Parietal lobe (tissue), 2 donors: ENCODE data around the genes UCK2 and POU2F1.

GRCh38 chr1:165393156-165393548 lies 36.6 kb upstream of the LMX1A start:
- RAMPAGE, long total RNA = no peak

DNA sequence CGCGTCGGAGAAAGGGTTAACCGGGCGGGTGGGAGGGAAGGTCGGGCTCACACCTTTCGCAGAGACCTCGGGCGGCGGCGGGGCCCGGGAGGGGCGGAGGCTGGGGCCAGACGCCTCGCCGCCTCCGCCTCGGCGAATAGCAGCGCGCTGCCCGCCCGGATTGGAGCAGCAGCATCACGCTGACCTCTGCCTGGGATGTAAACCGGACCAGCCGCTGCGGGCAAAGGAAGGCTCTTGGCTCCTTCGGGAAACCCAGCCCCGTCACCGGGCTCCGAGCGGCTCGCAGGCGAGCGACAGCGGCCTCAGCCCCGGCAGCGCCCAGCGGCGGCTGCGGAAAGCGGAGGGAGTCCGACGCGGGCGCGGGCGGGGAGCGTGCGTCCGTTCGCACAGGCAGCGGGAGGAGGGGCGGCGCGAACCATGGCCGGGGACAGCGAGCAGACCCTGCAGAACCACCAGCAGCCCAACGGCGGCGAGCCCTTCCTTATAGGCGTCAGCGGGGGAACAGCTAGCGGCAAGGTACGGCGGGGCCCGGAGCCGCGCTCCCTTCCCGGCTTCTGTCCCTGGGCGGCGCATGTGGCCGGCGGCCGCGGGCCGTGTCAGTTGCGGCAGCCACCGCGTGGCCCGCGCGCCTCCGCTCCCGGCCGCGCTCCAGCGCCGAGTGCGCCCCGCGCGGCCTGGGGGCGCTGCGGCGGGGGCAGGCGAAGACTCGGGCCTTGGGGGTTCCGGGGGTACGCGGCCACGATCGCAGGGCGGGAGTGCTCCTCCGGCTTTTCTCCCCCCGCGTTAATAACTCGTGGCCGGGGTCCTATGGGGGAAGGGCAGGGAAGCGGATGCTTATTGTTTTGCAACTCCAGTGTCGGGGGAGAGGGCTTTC lies at the start of gene UCK2:
UCK2 (plus strand) TSS at position 198 of the 874 bp plus-strand sequence.
- RAMPAGE, long total RNA = no peak

GRCh38 chr1:166849548-166850725 lies 10.7 kb downstream of the POGK start:
- RAMPAGE, long total RNA = no peak

DNA sequence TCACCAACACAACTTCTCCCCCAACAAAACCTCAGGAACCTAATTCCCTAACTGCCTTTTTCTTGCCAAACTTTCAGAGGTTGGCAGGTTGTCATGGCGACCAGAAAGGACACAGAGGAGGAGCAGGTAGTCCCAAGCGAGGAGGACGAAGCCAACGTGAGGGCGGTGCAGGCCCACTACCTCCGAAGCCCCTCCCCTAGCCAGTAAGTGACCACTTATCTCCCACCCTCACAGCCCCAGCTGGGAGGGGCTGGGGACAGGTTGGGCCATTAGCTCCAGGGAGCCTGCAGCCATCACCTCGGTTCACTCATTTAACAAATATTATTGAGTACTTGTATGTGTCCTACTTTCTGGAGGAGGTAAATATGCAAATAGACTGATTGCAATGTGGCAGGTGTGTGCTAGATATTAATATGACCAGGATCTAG lies 896 bp downstream of the STYXL2 start:
- RAMPAGE, long total RNA = no peak

- RAMPAGE, long total RNA = no peak
Measured at GRCh38 chr1:167220715-167221838, at the start of gene POU2F1. POU2F1 (plus strand) TSS chr1:167220886.

GRCh38 chr1:167337042-167337809 lies 116.5 kb downstream of the POU2F1 start:
- RAMPAGE, long total RNA = no peak

- RAMPAGE, long total RNA = no peak
Measured at GRCh38 chr1:167421734-167422113, 96.6 kb downstream of the CD247 start.

DNA sequence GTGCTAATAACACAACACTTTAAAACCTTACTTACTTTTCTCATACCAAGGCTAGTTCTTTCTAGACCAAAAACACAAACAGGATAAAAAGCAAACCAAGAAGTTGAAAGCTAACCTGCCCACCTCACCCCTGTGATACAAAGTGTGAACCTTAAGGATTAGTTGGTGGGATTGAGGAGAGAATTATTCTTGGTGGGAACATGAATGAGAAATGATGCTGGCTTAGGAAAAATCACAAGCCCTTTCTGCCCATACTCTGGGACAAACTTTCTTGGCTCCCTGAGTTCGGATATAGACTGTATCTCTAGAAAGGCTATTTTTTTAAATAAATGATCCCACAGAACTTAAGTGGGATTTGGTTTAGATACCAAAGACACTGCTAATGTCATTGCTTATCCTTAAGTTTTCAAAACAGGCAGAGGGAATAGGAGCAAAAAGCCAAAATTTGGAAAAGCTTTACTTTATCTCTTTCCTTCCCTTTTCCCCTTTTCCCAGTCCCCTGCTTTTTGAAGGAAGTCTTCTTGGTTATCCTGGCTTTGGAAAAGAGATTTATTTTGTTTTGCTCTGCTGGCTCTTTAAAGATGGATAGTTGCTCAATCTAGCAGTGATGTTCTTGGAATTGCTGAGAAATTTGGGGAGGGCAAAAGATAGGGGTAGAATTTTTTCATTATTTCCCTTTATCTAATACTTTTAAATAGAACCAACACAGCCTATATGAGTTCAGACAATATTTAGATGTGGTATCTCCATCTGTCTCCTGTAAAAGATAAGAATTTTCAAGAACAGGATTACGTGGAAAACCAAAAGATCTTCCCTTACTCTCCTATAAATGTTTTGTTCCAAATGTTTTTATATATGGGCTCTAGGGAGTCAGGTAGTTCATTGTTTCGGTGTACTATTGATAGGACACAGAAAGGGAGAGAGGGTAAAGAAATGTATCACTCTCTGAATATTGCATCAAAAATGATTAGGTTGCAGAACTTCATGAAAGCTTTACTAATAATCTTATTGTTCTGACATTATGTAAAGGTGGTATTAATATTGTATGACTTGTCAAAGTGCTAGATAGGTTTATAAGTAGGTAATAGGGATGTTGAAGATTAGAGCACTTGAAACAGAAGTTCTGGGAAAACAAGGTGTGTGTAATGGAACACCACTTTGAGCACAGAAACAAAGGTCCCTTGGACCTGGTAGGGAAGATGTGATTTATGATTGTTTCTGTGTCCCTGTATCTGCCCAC lies 95.5 kb downstream of the CD247 start:
- RAMPAGE, long total RNA = no peak

GRCh38 chr1:167447439-167448547 lies 70.5 kb downstream of the CD247 start:
- RAMPAGE, long total RNA = no peak

DNA sequence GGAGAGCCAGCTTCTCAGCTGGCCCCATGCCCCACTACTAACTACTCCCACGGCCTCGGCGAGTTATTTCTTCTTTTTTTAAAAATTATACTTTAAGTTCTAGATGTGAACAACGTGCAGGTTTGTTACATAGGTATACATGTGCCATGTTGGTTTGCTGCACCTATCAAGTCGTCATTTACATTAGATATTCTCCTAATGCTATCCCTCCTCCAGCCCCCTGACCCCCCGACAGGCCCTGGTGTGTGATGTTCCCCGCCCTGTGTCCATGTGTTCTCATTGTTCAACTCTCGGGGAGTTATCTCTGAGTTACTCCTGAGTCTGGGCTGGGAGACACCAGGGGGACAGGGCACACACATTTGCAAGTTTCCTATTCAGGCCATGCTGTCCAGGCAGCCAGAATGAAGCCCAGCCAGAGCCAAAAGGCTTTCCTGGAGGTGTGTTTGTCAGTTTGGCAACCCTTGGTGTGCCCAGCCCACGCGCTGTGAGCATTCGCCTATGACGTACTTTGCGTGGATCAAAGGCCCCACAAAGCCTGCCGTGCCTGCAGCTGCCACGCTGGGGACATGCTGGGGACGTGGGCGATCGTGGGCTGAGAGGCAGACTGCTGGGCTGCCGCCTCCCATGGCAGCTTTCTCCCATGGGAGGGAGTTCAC lies 57.7 kb downstream of the CD247 start:
- RAMPAGE, long total RNA = no peak

DNA sequence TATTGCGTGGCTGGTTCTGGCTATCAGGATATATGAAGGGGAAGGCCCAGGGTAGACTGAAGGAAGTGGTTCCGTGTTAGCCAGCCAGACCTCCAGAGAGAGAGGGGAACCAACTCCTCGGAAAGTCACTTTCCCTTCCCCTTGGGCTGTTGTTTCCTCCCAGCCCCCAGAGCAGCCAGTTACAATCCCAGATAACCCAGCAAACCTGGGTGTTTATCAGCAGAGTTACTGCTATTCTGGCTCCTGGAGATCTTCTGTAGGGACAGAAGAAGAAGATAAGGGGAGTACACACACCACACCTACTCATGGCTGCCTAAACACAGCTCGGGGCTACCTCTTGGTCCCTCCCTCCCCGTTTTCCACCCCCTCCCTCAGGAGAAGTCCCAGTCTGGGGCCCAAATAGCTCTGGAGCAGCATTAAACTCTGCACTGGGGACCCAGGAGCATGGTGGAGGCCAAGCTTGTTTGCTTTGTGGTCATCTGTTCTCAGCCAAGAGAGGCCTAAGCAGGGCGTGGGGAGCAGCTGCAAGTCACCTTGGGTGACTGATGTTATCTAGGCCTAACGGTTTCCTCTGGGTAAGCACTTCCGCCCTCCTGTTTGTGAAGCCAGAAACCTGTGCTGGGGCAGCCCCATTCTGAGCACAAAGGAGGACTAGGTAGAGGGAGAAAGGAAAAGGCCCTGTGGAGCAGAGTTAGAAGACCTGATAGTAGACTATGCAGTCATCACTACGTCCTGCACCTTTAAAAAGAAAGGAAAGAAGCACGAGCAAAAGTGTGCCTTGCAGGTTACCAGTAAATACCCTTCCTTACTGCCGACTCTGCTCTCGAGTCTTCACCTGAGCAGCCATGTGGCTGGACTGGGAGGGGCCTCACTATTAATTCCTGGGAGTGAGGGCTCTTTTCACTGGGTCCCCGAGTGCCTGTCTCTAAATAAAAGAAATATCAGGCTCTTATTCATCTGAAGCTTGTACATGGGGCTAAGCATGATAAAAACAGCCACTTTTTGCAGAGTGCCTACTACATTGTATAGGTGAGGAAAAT lies 2.0 kb upstream of the RCSD1 start:
- RAMPAGE, long total RNA = no peak

- RAMPAGE, long total RNA = no peak
Measured at GRCh38 chr1:167633899-167634432, 3.9 kb downstream of the RCSD1 start.

GRCh38 chr1:167650067-167650751 lies 20.2 kb downstream of the RCSD1 start:
- RAMPAGE, long total RNA = no peak

GRCh38 chr1:167683504-167684909 lies 37.8 kb upstream of the MPZL1 start:
- RAMPAGE, long total RNA = no peak

GRCh38 chr1:167720929-167721605 lies 715 bp upstream of the MPZL1 start:
- RAMPAGE, long total RNA = no peak

DNA sequence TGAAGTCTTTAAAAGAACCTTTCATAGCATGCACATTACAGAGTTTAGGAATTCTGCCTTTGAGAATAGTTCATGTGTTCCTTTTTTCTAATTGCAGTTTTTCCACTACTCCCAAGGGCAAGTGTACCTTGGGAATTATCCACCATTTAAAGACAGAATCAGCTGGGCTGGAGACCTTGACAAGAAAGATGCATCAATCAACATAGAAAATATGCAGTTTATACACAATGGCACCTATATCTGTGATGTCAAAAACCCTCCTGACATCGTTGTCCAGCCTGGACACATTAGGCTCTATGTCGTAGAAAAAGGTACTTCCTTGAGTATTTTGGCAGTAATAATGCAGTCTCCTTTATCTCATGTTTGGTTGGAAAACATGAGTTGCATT lies 50.4 kb downstream of the MPZL1 start:
- RAMPAGE, long total RNA = no peak

DNA sequence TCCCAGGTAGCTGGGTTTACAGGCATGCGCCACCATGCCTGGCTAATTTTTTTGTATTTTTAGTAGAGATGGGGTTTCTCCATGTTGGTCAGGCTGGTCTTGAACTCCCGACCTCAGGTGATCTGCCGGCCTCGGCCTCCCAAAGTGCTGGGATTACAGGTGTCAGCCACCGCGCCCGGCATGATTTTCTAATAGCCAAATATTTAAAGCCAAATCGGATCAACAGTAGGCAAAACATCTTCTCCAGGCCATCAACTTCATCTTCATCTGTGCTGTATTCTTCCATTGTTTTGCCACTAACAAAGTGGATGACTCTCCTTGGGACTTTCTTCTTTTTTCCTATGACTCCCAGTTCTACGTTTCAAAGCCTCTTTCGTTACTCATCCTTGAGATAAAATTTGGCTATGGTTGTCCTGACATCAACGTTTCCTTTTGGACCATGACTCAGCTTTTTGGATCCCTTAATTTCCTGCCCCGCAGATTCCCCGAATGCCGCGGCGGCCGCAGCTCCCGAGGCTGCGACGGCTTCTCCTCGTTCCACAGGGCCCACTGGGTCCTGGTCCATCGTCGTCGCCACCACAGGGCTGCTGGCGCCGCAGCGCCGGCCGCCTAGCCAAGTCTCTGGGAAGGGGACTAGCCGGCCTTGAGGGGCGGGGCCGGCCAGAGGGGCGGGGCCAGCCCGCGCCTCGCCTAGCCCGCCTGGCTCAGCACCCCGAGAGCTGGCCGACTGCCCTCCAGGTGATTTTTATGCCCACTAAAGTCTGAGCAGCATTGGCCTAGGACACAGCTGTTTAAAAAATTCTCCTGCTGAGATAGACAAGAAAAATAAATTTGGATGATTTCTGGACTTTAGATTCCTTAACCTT lies 94.0 kb downstream of the ADCY10 start:
- RAMPAGE, long total RNA = no peak

GRCh38 chr1:167926363-167927160 lies 9.9 kb upstream of the DCAF6 start:
- RAMPAGE, long total RNA = no peak

- RAMPAGE, long total RNA = no peak
Measured at GRCh38 chr1:167972102-167972828, 35.4 kb upstream of the MPC2 start.

- RAMPAGE, long total RNA = no peak
Measured at GRCh38 chr1:168137251-168138039, 715 bp upstream of the GPR161 start.